ENCODE measurements around a stretch of chr5.

- PRO-cap = no peak
These were observed 294.2 kb downstream of the SLF1 start for GRCh38 chr5:94912617-94913041.

DNA sequence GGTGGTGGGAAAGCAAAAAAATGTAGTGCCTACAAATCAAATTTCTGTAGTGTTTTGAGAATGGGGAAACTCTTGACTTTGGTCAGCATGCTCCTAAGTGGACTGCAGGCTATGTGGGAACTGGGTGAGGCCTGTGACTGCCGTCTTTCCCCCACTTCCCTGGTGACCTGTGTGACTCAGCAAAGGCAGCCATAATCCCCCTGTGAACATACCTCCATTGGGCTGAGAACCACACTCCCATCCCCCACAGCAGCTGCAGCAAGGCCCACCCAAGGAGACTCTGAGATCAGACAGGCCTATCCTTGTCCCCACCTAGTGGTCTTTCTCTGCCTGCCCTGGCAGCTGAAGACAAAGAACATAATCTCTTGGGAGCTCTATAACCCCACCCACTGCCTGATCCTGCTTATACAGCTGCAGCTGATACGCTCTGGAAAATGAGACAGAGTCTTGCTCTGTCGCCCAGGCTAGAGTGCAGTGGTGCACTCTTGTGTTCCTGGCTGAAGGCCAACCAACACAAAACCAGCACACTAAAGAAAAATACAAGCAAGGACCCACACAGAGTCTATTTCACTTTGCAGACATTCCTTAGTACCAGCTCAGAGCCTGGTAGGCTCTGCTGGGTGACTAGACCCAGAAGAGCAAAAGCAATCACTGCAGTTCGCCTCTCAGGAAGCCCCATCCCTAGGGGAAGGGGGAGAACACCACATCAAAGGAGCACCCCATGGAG, 106.8 kb downstream of the MCTP1 start:
- PRO-cap = no peak

GRCh38 chr5:95793330-95794394, 28.9 kb downstream of the GLRX start:
- PRO-cap = no peak

GRCh38 chr5:95816679-95817187, 5.8 kb downstream of the GLRX start:
- PRO-cap = no peak

GRCh38 chr5:95824582-95824741, 1.9 kb upstream of the GLRX start:
- PRO-cap = no peak

- PRO-cap = no peak
These were observed 20.6 kb upstream of the GLRX start for GRCh38 chr5:95842982-95843619.

GRCh38 chr5:95852057-95852574, 29.6 kb upstream of the GLRX start:
- PRO-cap = no peak

- PRO-cap = no peak
These were observed 38.8 kb upstream of the GLRX start for GRCh38 chr5:95861227-95861891.

DNA sequence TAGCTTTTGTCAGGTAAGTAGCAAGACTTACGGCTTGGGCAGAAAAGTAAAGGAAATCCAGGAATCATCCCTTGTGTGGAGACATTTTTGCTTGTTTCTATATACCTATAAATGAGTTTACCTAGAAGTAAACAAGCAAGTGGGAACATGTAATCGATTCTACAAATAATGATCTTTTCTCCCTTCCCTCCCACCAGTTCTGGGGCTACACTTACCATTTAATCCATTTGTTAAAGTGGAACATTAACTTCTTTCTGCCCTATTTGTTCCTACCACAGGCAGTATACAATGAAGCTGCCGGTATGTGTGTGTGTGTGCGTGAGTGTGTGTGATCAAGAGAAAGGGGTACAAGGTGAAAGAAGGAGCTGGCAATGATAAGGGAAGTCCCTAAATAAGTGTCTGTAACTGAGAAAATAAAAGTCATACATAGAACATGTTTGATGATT, 26.4 kb upstream of the ELL2 start:
- PRO-cap = no peak

DNA sequence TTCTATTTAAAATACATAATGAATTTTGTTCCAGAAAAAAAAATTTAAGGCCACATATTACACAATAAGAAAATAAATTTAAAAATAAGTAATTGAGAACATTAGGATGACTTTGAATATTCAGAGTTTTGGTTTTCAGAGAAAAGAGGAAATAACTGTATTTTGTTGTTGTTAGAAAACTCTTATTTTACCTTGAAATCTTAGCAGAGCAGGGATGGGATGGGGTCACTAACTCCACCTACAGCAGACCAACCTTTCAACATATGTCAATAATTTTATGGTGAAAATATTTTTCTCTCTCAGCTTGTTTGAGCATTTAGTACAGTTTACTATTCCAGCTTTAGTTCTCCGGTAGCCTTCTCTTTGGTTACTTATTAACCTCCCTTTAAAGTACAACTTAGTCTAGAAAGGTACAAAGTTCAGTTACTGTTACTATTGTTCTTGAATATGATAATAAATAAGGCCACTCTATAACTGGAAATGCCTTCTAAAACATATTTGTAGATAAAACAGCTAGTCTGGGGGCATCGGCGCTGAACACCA, 233.4 kb downstream of the PCSK1 start:
- PRO-cap = no peak

- PRO-cap = no peak
These were observed 187.5 kb downstream of the PCSK1 start for GRCh38 chr5:96245327-96246081.

DNA sequence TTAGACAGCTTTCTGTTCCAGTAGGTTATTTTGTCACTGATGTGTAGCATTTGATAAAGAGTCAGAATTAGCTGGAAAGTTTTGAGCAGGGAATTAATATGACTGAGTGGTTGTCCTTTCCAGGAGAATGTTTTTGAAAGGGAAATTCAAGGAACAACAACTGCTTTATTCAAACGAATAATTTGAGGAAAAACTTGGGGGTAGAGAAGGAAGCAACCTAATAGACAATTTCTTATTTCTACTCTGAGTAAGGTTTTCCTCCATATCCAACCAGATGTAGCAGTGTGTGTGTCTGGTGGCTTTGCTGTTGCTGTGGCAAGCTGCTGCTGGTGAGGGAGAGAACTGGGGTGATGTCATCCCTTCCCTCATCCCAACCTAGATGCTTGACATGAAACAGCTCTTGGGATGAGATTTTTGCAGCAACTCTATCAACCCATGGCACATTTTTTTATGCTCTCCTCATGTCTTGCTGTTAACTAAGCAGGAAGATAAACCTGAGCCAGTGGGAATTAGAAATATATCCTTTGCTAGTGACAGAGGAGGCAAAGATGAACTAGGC, 135.8 kb downstream of the PCSK1 start:
- PRO-cap = no peak

GRCh38 chr5:96331785-96332148, 101.3 kb downstream of the PCSK1 start:
- PRO-cap = no peak

GRCh38 chr5:96408097-96408800, 24.8 kb downstream of the PCSK1 start:
- PRO-cap = no peak

- PRO-cap = no peak
These were observed 795 bp downstream of the PCSK1 start for GRCh38 chr5:96431984-96432922.

- PRO-cap = no peak
These were observed 79.8 kb upstream of the CAST start for GRCh38 chr5:96582273-96582876.

- PRO-cap = no peak
These were observed 1.8 kb upstream of the CAST start for GRCh38 chr5:96660330-96660863.

DNA sequence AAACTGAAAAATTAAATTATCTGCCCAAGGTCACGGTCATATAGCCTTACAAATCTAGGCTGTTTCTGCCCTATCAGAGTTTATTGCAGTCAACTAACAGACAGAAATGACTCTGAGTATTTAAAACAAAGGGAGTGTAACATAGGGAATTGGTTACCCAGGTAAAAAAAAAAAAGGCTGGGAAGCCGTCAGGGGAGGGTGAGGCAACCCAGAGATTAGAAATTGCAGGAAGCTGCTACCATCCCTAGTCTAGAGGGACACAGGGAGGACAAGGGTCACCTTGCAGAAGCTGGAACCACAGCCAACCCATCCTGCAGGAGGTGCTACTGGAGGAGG, 6.4 kb downstream of the CAST start:
- PRO-cap = no peak

GRCh38 chr5:96741230-96741716, 66.5 kb downstream of the ERAP1 start:
- PRO-cap = no peak

- PRO-cap = no peak
These were observed 31.6 kb downstream of the ERAP1 start for GRCh38 chr5:96776007-96776650.

All from ascending aorta (tissue), 1 donor.